RPMI7951 (cell line): Measurements from ENCODE around the genes ZNHIT6 and CLCA2.

DNA sequence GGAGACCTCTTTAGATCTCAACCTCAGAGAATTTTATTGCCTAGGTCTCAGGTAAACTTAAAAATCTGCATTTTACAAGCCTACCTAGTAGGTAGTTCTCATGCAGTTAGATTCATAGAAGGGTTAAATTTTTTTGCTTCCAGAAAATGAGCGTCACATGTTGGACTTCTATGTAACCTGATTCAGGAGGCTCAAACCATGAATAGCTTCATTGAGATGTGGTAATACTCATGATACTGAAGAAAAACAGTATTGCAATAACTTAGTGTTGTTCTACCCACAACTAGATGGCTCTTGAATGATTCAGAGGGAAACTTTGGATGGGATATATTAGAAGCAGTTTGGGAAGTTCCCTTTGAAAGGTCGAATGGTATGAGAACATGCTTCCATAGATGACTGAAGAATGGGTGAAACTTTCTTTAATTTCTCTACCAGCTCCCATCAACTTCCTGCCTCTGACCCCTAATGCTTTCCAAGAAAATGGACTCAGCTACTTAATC is 211.8 kb upstream of the PTGFR start:
- RAMPAGE, long total RNA = no peak

DNA sequence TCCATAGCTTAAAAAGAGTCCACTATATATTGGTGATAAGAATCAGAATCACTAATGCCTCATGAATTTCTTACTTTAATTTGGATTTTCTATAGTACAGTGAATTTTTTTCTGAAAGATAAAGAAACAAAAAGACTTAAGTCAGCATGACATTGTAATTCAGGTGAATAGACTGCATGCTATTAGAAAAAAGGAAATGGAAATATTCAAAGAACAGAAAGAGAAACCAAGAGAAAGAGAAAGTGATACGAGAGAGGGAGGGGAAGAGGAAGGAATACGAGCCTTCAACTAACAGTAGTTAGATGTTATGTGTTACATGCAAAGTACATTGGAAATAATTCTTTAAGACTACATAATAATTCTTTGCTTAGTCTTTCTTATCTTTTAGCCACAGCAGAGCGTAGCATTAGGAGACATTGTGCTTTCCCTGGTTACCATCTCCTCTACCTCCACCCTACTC is 46.3 kb upstream of the ADGRL4 start:
- RAMPAGE, long total RNA = no peak

GRCh38 chr1:81306046-81306542 is 494.6 kb upstream of the ADGRL2 start:
- RAMPAGE, long total RNA = no peak

DNA sequence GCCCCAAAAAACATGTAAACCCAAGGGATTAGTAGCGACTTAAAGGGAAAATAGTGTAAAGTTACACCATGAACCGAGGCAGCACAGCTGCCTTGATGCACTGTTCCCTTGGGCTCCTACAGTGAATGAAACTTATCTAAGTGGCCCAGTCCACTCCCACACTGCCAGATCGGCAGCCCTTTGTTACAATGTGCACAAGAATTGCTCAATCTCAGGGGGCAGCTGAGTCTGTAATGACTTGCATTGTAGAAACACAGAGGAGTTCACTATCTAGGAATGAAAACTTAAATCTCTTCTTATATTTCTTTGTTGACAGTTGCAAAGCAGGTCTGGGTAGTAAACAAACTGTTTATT is 120.7 kb upstream of the ADGRL2 start:
- RAMPAGE, long total RNA = no peak

GRCh38 chr1:82848077-82848623 is 1047.4 kb downstream of the ADGRL2 start:
- RAMPAGE, long total RNA = no peak

DNA sequence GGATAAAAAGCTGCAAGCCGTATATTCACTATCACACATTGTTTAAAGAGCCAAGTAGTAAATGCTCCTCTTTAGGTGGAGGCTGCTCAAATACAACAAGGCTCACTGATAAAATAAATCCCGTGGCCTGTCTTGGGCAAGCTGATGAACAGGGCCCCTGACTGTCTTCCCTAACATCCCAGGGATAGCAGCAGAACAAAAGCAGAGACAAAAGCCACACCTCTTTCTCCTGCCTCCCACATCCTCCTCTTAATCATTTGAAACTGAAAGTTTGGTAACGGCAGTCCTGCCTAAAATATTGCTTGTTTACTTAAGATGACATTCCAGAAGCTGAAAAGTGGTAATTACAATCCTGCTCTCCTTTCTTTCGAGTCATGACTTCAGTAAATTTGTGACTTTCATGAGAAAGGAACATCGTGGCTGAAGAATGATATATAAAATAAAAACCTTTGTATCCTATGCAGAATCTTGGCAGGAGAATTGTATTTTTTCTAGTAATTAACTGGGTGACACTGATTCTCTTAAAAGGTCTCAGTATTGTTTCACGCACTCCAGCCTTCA is 357.6 kb downstream of the TTLL7 start:
- RAMPAGE, long total RNA = no peak

- RAMPAGE, long total RNA = no peak
Measured at GRCh38 chr1:84297869-84298674, 3.4 kb upstream of the SAMD13 start.

- RAMPAGE, long total RNA = no peak
Measured at GRCh38 chr1:84298675-84299445, 2.6 kb upstream of the SAMD13 start.

DNA sequence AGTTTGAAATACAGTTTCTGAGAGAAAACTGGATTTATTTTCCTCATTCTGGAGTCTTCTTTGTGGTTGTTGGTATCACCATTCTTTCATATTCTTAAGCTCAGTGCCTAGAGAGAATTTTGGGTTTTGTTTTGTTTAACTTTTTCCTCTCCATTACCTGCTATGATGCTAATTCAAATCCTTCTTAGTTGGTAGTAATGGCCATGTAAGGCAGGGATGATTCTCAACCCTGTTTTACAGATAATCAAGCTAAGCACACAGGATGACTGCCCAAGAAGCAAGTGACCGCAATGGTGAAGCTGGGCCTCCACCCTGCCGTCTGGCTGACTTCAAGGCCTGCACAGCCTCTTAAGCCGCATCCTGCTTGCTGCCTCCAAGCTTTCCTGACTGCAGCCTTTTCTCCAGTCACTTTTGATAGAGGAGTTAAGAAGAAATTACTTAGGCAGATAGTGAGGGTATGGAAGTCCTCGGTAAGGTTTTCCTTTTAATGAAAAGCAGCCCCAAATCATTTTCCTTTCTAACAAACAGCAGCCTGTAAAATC is 8.5 kb upstream of the CTBS start:
- RAMPAGE, long total RNA = no peak

GRCh38 chr1:84619155-84619771 is 45.0 kb upstream of the CTBS start:
- RAMPAGE, long total RNA = no peak

GRCh38 chr1:84632703-84633098 is 57.6 kb downstream of the SSX2IP start:
- RAMPAGE, long total RNA = no peak

DNA sequence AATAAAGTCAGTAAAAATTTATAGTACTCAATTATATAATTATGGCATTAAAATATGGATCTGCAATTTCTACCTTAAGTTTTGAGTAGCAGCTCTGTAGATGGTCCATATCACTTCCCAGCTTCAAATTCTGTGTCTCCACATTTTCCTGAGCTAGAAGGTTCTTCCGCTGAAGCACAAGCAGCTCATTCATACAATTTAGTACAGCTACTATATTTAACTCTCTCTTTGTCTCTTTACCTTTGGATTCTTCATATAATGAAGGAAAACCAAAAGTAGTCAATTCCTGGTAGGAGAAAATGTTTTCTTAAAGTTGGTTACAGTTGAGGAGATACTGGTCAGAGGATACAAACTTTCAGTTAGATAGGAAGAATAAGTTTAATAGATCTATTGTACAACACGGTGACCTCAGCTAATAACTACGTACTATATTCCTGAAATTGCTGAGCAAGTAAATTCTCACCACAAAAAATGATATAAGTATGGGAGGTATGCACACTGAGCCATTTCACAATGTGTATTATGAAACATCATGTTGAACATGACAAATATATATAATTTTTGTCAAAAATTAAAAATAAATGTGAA is 20.6 kb downstream of the SSX2IP start:
- RAMPAGE, long total RNA = no peak

GRCh38 chr1:84758846-84759820 is 68.9 kb upstream of the SSX2IP start:
- RAMPAGE, long total RNA = no peak

GRCh38 chr1:85258357-85258902 is 1.0 kb downstream of the C1orf52 start:
- RAMPAGE, long total RNA = no peak

GRCh38 chr1:85525433-85526149 is 55.0 kb upstream of the CCN1 start:
- RAMPAGE, long total RNA = no peak

DNA sequence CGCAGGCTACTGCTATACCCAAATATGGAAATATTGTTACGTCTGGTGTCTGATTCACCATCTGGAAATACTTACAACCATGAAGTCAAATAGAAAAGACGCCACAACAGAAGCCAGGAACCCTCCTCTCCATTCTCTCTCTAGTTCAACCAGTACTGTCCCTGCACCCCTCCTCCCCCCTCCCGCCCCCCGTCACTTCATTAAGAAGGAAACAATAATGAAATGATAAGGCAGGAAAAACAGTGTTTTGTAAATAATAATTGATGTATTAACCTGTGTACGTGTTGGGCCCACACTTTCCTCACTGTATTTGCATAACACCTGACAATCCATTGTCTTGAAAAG is 1.9 kb upstream of the CCN1 start:
- RAMPAGE, long total RNA = no peak

DNA sequence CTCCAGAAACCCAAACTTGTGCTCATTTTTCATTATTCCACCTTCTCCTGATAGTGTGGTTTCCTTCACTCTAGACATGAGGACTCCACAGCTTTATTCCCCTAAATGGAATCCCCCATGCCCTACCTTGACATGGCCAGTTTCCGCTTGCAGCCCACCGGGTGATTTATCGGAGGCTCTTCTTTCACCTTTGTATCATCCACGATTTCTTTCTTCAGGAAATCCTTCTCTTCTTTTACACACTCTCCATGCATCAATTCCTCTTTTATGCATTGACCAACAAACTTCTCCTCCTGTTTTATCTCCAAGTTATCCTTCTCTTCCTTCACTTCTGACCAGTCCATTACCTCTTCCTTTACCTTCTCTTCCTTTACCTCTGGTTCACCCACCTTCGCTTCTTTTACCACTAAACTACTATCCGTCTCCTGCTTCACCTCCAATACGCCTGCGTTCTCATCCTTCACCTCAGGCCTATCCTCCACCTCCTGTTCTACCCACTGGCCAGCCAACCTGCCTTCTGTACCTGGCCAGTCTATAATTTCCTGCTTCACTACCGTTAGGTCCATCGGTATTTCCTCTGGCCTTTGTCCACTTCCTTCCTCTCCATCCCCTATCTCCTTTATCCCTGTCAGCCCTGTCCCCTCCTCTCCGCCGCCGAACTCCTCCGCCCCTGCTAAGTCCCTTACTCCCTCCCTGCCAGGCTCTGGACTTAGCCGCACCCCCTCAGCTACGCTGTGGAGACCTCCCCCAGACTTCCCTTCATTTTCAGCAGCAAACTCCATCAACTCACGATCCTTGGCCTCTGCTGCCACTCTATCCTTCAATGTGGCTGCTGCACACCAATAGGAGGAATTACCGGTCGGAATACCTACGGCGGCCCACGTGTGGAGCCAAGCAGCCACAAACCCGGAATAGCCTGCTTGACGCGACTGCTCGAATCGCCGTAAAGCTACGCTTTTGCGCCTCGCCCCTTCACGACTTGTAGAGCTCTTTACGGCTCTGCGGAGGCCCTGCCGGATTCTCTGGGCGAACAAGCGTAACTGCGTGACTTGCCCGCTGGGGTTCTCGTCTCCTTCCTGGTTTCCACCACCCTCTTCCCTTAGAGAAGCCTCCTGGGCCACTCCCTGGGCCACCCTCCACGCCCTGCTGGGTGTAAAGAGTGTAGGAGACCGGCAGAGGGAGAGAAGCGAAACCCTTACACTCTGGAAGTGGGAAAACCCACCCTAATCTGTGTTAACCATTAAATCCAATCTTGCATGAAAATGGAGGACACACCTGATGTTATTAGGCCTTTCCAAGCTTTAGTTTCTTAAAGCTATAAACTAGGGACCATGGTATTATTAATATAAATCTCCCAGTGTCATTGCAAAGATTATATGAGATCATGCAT is at the start of gene ZNHIT6:
Gene ZNHIT6 (minus strand): TSS at position 931 of the 1,390 bp plus-strand sequence.
- RAMPAGE, long total RNA = no peak

DNA sequence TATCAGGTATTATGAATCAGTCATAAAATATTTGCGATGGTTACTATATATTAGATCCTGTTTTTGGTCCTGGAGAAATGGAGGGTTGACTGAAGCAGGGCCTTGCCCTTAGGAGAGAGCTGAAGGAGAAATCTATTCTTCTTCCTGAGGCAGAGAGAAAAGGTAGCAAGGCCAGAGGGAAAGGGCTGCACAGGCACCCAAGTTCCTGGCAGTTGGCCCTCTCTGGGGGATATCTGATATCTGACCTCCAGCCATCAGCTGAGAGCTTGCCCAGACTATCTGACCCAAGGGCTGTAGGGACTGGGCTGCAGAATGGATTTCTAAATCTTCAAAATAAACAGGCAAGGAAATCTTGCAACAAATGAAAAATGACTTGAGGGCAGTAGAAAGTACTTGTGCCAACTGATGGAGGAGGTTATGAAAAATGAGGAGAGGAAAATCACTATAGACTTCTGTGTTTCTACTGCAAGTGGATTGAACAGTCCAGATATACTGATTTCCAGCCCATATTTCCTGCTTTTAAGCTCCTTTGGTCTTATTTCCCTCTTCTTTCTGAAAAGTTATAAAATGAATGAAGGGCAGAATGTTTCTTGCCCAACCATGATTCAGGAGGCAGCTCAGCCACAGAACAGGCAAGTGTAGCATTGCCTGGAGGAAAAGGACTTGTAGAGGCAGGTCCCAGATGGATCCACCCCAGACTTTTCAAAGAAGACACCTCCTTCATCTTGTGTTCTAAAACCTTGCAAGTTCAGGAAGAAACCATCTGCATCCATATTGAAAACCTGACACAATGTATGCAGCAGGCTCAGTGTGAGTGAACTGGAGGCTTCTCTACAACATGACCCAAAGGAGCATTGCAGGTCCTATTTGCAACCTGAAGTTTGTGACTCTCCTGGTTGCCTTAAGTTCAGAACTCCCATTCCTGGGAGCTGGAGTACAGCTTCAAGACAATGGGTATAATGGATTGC is at the start of gene CLCA2:
Gene CLCA2 (plus strand): TSS at position 762 of the 968 bp plus-strand sequence.
- RAMPAGE, long total RNA = no peak

- RAMPAGE, long total RNA = no peak
Measured at GRCh38 chr1:86503832-86504043, 35.0 kb downstream of the CLCA1 start.

DNA sequence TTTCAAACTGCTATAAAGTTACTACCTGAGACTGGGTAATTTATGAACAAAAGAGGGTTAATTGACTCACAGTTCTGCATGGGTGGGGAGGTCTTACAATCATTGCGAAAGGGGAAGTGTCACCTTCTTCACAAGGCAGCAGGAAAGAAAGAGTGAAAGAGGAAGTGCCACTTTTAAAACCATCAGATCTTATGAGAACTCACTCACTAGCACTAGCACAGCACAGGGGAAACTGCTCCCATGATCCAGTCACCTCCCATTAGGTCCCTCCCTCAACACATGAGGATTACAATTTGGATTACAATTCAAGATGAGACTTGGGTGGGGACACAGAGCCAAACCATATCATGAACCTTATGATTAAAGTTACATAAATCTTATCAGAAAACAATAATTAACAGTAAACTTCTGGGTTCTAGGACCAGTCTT is 70.1 kb downstream of the CLCA4 start:
- RAMPAGE, long total RNA = no peak